Endometrial microvascular endothelial cells (primary cell): ENCODE data around the genes BICD2 and CARD19.

DNA sequence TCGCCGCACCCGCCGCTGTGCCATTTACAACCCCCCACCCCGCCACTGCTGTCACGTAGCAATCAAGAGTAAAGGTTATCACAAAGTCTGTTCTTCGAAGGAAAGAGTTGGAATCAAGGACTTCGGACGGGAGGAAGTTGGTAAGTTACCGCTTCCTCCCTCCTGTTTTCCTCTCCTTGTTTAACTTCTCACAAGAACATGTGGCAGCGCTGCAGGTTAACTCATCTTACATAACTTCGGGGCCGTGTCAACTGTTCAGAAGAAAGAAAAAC, 167.7 kb downstream of the AUH start:
- RAMPAGE, long total RNA, result no peak

- RAMPAGE, long total RNA, result no peak
Observed at GRCh38 chr9:91211168-91211731, 150.5 kb downstream of the AUH start.

DNA sequence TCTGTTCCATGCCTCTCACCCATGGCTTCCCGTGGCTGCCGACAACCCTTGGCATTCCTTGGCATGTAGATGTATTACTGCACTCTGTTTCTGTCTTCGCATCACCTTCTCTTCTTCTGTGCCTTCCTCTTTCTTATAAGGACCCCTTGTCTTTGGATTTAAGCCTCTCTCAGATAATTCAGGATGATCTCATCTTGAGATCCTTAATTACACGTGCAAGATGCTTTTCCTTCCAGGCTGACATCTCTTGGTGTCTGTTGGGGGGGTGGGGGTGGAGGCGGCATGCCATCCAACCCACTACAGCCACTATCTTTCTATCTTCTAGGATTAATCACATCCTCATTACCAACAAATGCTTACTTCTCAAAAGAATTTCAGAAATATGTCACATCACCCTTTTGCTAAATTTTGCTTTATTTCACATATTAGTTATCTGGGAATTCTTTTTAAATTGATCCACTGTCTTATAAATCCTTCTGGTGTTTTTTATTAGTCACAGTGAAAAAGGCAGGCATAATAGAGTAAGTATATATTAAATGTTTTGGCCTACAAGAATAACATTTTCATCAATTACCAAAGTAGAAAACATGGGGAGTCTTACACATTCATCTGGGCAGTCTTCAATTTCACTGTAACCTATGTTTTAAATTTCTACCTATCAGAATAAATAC, 70.5 kb downstream of the AUH start:
- RAMPAGE, long total RNA, result no peak

- RAMPAGE, long total RNA, result no peak
Observed at GRCh38 chr9:91933822-91934361, 16.1 kb downstream of the ROR2 start.

- RAMPAGE, long total RNA, result no peak
Observed at GRCh38 chr9:92075959-92076362, 39.3 kb downstream of the SPTLC1 start.

DNA sequence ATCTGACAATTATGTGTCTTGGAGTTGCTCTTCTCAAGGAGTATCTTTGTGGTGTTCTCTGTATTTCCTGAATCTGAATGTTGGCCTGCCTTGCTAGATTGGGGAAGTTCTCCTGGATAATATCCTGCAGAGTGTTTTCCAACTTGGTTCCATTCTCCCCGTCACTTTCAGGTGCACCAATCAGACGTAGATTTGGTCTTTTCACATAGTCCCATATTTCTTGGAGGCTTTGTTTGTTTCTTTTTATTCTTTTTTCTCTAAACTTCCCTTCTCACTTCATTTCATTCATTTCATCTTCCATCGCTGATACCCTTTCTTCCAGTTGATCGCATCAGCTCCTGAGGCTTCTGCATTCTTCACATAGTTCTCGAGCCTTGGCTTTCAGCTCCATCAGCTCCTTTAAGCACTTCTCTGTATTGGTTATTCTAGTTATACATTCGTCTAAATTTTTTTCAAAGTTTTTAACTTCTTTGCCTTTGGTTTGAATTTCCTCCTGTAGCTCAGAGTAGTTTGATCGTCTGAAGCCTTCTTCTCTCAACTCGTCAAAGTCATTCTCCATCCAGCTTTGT, 28.4 kb downstream of the SPTLC1 start:
- RAMPAGE, long total RNA, result no peak

GRCh38 chr9:92292893-92293114, 693 bp downstream of the IARS1 start:
- RAMPAGE, long total RNA, result no peak

DNA sequence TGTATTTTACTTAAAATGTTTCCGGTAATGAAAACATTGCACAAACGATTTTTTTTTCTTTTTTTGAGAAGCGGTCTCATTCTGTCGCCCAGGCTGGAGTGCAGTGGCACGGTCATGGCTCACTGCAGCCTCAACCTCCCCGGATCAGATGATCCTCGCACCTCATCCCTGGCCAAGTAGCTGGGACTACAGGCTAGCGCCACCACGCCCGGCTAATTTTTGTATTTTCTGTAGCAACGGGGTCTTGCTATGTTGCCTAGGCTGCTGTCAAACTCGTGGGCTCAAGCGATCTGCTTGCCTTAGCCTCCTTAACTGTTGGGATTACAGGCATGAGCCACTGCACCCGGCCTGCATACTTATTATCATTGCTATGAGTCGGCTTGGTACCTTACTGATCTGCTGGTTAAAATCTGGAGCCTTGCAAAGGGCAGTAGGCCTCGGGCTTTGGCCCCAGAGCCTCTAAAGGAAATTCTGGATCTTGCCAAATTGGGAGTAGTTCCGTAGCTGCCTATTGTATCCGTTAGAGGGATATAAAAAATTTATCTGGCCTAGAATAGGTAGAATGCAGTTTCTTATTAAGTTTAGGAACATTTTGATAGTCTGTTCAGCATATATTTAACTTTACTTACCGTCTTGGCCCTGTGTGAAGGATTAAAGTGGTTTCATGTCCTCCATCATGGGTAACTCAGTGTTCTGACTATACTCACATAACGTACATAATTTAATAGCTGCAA, 918 bp upstream of the IARS1 start:
- RAMPAGE, long total RNA, result no peak

GRCh38 chr9:92295784-92296692, 2.5 kb upstream of the IARS1 start:
- RAMPAGE, long total RNA, result no peak

DNA sequence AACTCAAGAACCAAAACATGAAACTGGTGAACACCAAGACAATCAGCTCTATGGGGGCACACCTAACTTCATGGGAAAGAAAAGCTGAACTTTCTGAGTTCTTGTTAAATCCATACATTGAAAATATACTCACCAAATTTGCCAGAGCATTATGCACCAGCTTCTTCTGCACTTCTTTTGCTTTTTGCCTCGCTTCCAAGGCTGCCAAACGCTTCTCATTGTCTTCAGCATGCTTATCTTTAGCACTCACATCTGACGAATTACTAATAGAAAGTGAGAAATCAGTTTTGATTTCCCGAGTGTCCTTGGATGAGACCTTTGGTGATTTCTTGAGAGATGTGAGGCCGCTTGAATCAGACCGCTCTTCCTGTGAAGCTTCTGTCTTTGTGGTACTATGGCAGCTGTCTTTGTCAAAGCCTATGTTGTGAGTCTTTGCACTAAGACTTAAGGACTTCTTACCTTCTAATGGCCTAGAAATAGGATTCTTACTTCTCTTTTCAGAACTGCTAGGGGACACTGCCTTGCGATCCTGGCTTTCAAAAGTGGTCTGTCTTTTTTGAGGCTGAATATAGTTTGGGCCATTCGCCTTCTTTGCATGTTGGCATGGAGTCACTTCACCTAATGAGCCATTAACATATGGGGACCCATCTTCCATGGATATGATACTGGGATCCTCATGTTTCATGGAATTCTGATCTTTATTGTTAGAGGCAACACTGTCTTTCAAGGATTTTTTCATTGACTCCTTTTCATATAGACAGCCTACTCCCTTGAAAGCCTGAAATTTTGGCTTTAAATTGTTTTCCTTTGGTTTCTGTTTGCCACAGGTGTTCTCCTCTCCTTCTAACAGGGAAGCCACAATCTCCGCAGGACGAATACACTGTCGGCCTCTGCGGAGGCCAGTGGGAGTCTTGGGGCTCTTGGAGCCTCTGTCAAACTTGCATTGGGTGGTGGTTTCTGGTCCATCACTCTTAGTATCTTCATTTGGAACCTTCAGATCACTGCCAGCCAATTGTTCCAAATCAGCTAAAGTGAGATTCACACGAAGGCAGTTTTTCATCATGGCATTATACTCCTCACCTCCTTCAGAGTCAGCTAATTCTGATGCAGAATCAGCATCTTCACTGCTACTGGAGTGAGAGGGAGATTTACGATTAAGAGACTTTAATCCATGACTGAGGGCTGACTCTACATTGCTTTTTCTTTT, 10.6 kb downstream of the NOL8 start:
- RAMPAGE, long total RNA, result no peak

DNA sequence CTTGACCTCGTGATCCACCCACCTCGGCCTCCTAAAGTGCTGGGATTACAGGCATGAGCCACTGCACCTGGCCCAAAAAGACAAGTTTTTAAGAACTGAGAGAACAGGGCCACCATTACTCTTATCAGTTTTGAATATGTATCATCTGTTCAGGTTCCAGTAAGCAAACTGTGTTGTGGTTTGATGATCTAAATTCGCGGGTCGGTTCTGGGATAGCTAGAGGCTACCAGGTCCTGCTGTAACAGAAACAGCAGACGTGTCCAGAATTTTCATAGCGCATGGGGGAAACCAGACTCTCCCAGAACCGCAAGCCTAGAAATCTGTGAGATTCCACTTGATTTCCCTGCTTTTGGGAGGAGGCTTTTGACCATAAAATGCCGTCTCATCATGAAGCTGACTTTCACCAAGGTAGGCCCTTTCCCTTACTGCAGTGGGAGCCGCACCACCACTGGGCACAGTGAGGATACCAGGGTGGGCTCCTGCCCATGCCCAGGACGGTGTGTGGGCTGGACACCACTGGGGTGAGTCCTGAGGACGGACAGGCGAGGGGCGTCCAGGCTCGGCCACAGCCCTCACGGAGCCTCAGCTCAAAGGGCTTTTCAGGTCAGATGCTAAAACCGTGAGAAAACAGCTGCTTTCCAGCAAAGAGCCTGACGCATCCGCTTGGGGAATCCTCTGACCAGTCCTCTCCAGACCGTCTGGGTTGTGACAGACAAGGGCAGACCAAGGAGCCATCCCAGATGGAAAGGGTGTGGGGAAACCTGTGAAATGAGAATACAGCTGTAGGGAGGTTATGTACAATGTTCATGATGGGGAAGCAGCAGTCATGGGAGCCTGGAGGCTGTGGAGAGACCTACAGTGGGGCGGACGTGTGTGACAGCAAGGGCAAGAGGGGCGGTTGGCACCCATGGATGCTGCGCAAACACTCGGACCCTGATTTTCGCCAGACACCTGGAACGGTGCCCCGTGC, 59.4 kb downstream of the IPPK start:
- RAMPAGE, long total RNA, result no peak

DNA sequence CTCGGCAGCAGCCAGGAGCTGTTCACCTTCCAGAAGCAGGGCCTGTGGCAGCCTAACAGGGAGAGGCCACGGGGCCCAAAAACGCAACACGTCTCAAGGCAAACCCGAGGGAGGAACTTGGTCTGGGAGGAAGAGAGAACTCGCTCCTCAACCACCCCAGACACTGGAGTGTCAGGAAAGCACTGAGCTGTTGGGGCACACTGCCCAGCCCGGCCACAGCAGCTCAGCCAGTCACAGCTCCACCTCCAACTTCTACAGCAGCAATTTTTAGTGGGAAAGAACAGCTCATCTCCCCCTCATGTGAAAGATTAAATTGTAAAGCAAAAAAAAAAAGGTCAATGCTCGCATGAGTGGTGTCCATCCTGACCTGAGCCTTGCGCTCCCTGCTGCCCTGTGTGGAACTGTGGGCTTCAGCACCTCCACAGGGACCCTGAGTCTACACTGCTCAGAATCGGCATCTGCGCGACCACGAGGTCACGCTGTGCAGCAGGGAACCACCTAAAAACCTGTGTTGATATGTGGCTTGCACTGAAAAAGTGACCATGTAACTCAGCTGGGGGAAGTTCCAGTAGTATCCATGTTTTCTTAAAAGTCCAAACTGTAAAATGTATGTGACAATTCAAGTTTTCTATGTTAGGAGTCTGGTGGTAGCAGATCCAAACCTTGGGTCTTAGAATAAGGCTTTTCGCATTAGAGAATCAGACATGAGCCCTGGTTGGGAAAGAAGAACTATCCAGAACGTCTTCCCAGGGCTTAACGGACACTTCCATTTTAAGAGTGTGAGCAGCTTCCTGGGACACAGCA, 54.9 kb downstream of the IPPK start:
- RAMPAGE, long total RNA, result no peak

- RAMPAGE, long total RNA, result no peak
Observed at GRCh38 chr9:92760200-92760633, 4.4 kb downstream of the BICD2 start.

DNA sequence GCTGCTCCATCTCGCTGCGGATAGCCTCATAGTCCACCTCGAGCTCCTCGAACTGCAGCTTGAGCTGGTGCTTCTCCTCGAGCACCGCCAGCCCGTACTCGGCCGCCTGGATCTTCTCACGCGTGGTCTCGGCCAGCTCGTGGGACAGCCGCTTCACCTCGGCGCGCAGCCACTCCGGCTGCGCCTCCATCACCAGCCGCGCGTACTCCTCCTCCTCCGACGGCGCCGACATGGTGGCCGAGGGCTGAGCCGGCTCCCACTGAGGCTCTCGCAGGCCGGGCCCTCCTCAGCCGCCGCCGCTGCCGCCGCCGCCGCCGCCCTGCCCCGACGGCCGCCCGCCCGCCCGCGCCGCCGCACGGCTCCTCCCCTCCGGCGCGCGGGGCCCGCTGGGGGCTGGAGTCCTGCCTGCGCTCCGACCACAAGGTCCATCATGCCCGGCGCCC, at the start of gene BICD2:
Gene BICD2, minus strand, starts transcription at position 321 of the 443 bp plus-strand sequence.
- RAMPAGE, long total RNA, result no peak

DNA sequence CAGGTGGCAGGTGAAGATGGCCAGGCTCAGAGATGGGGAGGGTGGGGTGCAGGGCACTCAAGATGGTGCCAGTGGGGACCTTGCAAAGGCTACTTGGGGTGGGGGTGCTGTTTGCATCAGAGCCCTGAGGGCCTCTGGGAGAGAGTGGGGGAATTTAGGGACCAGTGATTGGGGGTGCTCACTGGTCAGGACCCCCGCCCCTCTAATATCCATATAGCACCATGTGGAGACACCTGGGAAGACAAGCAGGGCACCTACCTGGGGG, 22.2 kb upstream of the SUSD3 start:
- RAMPAGE, long total RNA, result no peak

DNA sequence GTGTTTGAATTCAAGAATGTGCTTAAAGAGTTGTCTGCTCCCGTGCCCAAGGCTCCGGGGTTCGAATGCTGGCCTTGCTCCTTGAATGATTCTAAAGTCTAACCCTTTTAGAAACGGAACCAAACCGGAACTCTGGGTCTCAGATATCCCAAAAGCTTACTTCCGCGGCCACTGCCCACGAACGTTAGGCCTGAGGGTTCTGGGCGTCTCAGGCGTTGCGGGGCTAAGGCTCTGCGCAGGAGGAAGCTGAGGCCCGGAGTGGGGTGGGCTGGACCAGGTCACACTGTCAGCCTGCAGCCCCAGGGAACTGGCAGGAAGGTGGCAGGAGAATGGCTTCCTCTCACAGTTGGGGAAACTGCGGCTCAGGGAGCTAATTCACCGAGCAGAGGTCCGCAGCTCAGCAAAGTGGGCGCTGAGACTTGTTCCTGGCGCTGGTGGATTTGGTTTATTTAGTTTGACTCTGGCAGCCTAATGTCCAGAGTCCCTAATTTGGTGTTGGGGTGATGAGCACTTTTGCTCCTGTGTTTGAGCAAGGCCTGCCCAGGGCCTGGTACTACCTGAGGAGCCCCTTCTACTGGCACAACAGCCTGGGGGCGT, 1.0 kb downstream of the SUSD3 start:
- RAMPAGE, long total RNA, result no peak

- RAMPAGE, long total RNA, result no peak
Observed at GRCh38 chr9:93060699-93061491, 2.4 kb downstream of the SUSD3 start.

DNA sequence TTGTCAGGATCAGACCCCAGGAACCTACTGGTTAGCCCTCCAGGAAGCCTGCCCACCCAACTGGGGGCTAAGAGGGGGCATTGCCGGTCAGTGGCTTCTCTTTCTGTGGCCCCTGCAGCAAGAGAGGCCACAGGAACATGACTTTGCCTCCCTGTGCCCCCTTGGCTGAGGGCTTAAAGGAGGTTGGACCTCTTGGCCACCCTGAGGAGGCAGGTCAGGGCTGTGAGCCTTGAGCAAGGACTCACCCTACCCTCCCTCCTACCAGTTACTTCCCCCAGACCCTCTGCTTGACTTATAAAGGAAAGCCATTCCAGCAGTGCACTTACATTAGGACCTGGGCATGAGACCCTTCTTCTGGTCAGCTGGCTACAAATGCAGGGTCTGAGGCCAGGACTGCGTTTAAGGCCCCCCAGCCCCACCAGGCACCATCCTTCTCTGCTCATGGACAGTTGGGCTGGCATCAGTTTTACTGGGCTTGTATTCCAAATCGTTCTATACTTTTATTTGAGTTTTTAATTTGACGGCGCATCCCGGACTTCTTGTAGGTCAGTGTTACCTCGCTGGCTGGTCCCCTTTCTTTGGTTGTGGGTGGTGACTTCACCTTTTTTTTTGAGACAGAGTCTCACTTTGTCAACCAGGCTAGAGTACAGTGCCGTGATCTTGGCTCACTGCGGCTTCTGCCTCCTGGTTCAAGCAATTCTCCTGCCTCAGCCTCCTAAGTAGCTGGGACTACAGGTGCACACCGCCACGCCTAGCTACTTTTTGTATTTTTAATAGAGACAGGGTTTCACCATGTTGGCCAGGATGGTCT, 5.2 kb downstream of the SUSD3 start:
- RAMPAGE, long total RNA, result no peak

DNA sequence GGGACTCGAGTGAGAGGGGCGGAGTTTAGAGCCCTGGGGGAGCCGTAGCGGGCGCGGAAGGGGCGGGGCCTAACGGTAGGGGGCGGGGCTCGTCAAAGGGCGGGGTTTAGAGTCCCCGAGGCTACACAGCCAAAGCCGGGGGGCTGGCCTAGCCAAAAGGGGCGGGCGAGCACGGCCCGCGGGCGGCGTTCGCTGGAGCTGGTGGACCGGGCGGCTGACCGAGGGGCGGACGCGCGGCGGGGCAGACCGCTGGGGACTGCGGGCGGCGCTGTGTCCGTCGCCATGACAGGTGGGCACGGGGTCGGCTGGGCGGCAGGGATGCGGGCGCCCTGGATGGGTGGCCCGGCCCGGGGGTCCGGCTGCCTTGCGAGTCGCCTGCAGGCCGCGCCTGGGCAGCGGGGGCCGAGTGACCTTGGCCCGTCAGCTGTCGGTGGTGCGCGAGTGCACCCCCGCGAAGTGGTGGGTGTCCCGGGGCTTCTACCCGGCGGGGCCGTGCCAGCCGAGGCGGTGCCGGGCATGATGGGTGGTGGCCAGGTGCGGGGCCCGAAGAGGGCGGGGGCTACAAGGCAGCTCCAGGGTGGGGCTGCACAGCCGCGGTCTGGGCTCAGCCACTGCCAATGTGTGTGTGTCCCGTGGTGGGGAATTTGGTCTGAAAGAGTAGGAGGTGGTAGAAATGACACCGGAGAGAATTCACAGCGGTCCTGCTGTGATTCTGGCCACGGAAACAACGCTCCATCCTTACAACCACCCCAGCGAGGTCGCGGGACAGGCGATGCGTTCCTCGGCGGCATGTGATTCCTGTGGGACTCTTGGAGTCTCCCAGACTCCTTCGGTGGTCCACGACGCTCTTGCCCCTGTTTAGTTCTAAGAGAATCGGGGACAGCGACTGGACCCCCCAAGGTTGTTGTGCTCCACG, at the start of gene CARD19:
Gene CARD19, plus strand, starts transcription at position 154 of the 916 bp plus-strand sequence.
- RAMPAGE, long total RNA, result start-site peak on the plus strand centred at position 203 of the sequence, 51 bp wide, 224 and 402 reads in 2 replicates

DNA sequence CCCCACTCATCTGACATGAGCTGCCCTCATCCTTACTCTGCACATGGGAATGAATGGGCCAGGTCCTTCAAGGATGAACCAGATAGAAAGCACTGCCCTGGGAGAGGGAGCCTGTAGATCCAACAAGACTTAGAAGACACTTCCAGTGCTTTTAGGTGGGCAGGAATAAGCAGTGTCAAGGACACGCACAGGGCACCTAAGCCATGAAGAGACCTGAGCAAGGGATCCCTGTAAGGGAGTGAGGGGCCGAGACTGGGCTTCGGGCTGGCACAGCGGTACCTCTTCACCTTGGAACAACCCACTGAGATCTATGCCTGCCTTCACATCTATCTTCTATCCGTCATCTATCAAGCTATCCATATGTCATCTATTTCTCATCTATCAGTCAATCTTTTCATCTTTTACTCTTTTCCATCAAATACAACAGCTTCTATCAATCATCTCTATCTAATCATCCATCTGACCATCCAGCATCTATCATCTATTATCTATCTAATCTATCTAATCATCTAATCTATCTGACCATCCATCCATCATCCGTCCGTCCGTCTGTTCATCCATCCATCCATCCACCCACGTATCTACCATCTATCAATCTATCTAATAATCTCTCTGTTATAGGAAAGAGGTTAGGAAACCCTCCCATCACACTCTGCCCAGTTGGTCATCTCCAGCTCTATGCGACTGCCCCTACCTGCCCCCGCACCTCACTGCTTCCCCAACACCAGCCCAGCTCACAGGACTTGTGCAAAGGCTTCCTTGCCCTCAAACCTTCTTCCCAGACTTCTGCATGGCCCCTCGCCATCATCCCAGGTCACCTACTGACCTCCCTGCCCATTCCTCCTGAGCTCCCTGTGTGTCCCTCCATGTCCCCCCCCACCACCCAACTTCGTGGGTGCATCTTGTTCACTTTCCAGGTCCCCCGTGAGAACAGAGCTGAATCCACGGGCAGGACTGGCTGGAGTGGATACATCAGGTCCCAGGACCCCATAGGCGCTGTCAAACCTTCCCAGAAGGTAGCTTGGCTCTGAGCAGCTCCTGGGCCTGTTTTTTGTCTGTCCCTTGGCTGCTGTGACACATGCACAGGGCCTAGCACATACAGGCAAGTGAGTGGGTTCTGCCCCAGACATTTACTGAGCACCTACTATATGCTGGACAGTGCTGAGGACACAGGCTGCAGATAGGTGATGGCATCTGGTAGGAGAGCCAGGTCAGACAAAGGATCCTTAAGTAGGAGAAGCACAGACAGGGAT, 15.4 kb downstream of the NINJ1 start:
- RAMPAGE, long total RNA, result no peak